OCI-LY7 (cell line): ENCODE measurements around the gene POTEC.

- PRO-cap, result no peak
- RAMPAGE, long total RNA, result no peak
Observed at GRCh38 chr18:13578467-13578819, 147.9 kb downstream of the FAM210A start.

DNA sequence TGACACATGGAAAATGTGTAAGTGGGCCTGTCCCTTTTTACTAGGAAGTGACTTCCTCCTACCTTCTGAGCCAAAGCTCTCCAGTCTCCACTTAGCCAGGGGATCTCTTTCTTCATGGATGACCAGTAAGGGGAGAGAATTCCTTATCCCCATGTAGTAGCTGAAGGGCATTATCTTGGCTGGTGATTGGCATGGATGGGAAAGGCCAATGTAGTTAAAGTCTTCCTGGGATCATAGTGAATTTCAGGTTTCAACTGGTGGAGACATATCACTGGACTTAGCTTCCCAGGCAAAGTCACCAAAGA is 147.0 kb downstream of the FAM210A start:
- PRO-cap, result no peak
- RAMPAGE, long total RNA, result no peak

DNA sequence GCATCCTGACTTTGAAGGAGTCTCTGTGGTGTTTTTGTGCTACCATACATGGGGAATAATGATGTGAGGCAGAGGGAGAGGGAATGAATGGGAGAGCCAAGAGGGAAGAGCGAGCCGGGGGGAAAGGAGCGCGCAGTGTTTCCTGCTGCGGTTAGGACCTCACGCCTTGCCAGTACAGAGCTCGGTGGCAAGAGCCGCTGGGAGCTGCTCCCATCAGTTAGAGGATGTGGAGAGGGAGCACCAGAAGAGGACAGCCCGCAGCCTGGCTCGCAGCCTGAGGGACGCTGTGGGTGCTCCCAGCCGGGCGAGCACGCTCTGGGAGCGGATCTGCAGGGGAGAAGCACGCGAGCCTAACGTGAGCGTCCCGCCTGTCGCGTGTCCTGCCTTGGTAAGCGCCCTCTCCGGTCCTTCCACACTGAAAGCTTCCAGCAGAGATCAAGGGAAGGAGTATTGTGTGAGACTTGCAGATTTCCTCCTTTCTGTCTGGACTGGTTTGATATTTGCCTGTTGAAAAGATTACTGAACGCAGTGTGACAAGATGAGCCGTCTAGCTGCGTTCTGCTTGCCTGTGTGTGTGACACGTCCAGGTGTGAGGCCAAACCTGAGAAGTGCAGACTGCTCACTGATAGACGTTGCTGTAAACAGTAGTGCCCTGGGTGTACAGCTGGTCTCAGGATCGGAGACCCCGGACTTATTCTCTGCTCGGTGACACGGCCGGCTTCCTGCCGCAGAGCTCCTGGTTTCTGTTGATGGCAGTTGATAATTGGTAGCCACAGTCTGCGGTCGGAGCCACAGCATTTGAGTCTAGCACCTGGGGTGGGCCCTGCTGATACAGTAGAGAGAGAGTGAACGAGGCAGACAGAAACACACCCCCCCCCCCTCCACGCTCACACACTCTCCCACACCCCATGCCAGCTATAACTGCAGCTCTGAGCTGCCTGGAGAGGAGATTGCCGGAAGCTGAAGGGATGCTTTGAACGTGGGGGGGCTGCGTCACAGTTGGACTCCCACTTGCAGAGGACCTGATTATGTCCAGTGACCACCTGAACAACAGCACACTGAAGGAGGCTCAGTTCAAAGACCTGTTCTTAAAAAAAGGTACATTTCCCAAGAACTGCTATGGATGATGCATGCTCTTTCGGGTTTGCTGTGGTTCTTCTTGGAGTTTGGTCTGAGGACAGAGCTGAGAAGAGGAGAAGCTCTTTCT is 114.3 kb downstream of the FAM210A start:
- PRO-cap, result bidirectional peak, plus-strand start at position 311 of the sequence, minus-strand start at position 317 of the sequence; bidirectional peak, plus-strand start at position 918 of the sequence, minus-strand start at position 576 of the sequence
- RAMPAGE, long total RNA, result start-site peak on the minus strand centred at position 636 of the sequence, 124 bp wide, 18 and 14 reads in 2 replicates

DNA sequence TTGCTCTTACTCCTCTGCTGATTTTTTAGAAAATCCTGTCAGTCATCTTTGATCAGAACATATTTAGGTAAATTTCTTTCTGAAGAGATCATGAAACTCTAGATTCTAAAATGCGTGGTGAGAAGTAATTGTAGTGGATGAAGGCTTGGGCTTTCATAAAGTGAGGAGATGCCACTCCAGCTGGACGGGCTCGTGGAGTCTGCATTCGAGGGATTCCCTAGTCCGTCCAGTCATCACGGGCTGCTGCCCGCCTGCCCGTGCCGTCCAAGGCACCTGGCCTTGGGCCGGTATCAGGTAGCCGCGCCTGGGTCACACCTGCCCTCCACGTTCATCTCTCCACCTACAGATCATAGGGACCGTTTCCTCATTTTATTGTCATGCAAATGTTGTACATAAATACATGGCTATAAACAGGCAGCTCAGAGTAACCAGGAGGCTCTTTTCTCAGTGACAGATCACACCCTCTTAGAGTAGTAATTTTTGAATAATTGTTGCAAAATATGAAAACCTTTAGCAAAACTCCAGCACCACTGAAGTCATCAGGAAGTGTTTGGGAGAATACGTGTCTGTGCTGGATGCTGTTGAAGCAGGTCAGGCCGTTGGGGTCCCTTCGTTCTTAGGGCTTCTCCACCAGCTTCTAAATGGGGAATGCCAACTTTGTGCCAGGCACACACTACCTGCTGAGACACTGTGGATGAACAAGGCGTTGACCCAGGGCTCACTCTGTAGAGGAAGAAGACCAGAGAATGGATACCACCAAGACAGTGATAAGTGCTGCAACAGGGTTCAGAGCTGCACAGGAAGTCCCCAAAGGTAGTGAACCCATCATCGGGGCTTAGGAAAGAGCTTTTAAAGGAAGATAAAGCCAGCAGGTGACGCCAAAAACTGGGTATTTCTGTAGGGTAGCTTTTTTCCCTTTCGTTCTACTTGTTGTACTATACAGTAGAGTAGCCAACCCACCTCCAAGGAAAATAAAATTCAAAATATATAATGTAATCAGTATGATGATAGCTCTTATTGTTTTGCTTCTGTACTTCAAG is 112.5 kb downstream of the FAM210A start:
- PRO-cap, result bidirectional peak, plus-strand start at position 436 of the sequence, minus-strand start at position 342 of the sequence; bidirectional peak, plus-strand start at position 688 of the sequence, minus-strand start at position 639 of the sequence; bidirectional peak, plus-strand start at position 789 of the sequence, minus-strand start at position 748 of the sequence
- RAMPAGE, long total RNA, result no peak

DNA sequence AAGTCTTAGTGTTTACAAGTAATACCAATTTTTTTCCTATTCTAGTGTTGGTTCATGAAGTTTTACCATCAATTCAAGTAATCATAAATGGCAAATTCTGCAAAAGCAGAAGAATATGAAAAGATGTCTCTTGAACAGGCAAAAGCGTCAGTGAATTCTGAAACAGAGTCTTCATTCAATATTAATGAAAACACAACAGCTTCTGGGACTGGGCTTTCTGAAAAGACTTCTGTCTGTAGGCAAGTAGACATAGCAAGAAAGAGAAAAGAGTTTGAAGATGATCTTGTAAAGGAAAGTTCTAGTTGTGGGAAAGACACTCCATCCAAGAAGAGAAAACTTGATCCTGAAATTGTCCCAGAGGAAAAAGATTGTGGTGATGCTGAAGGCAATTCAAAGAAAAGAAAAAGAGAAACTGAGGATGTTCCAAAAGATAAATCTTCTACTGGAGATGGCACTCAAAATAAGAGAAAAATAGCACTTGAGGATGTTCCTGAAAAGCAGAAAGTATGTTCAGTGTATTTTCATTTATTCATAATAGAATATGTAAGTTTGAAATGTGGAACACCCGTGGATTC is 5.0 kb downstream of the RNMT start:
- PRO-cap, result no peak
- RAMPAGE, long total RNA, result no peak

DNA sequence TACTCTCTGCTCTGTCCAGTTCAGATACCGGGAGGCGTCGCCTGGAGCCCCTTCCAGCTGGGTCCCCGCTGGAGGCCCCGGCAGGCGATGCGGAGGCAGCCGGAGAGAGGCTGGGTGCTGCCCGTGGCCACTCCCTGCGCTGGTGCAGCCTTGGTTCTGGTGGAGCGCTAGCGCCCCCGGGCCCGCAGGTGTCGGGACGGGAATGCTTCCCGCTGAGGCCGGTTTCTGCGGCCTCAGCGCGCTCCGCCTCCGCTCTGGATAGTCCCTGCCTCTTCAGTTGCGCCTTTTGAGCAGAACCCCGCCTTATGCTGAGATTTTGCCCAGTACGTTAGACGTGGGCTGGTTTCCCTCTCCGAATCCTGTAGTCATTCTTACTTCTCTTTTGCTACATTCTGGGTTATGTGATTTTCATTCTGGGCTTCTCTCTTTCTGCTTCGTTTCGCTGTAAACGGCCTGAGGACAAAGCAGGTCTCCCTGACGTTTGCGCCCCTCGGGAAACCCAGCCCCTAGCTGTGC is 22.9 kb upstream of the MC5R start:
- PRO-cap, result no peak
- RAMPAGE, long total RNA, result no peak

DNA sequence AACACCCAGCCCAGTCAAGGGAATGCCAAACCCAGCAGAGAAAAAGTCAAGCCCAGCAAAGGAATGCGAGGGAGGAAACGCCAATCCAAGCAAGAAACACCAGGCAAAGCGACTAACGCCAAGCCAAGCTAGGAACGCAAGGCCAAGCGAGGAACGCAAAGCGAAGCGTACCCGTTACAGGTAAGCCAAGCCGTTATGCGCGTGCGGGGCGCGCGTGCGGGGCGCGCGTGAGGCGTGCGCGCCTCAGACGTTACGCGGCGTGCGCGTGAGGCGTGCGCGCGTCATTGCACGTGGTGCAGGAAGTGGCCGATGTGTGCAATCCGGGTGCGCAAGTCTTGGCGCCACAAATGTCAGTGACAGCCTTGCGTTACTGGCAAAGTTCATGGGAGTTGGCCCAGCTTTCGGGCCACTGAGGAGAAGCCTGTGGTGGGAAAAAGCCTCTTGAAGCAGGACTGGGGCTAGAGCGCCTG is at the start of gene POTEC:
Gene POTEC, minus strand, starts transcription at position 197 of the 470 bp plus-strand sequence.
- PRO-cap, result no peak
- RAMPAGE, long total RNA, result no peak

DNA sequence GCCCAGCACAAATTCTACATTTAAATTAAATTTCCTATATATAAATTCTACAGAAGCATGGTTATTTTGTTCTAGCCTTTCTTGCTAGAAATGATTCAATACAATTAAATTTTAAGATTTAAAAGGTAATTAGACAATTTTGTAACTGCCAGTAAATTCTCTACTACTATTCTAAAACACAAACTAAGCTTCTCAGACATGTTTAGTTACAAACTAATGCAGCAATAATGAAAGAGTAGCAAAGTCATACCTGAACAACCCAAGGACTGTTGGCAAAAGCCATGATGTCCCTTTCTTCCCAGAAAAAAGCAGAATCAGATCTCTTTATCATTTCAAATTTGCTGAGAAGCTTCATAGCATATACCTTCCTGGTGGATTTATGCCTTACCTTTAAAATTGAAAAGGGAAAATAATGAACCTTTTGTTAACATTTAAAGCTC is 62.8 kb downstream of the ROCK1 start:
- PRO-cap, result no peak
- RAMPAGE, long total RNA, result no peak

DNA sequence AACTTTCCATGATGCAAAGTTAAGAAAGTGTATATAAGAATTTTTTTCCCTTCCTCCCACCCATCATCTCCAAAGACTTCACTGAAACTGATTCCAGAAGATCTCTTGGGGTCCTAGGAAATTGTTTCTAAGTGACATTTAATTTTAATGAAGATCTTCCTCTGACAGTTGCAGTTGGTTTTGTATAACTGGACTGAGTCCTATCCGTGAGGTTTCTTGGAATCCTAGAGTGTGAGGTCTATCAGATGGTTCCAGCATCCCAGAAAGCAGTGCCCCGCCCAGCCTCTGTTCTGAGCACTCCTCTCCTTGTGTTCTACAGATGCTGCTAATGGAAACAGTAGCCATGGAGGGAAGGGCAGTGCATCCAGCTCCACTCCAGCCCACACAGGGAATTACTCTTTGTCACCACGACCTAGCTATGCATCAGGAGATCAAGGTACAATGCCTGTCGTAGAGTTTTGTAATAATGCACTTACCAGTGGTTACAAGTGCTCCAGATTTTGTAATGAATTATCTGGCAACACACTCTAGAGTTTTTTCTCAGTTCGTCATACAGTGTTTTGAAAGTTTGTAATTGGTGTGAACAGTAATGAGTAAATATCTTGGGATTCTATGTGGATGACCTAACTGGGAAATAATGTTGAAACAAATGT is 161.2 kb downstream of the ESCO1 start:
- PRO-cap, result no peak
- RAMPAGE, long total RNA, result no peak

- PRO-cap, result no peak
- RAMPAGE, long total RNA, result no peak
Observed at GRCh38 chr18:21450909-21451482, 149.5 kb downstream of the ESCO1 start.

- PRO-cap, result no peak
- RAMPAGE, long total RNA, result no peak
Observed at GRCh38 chr18:21453362-21453995, 147.0 kb downstream of the ESCO1 start.

- PRO-cap, result bidirectional peak, plus-strand start at chr18:21599971, minus-strand start at chr18:21599726
- RAMPAGE, long total RNA, result no peak
Observed at GRCh38 chr18:21599902-21600016, 745 bp downstream of the ESCO1 start.

DNA sequence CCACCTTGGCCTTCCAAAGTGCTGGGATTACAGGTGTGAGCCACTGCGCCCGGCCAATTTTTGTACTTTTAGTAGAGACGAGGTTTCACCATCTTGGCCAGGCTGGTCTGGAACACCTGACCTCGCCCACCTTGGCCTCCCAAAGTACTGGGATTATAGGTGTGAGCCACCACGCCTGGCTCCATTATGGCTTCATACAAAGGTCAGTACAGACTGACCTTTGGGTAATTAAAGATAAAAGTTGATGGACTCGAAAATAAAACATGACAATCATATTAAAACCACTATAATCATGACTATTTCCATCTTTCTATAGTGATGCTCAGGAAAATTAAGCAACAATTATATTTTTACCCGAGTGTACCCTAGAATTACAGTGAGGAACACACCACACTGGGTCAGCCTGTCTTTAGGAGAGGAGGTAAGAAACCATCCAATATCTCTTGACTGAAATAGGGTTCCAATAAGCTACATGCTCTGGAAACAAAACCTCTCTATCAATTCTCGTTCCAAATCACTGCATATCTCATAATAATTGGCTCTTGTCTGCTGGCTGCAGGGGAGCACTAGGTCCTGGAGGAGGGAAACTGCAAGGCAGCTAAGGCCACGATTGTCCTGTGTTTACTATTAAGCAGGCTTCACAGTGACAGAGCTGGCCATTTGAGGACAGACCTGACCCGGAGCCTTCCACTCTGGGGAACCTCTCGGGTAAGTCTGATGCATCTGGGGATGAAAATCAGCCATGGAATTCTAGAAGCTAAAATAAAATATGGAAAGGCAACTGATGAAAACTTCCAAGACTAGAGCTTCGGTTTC is 23.8 kb downstream of the SNRPD1 start:
- PRO-cap, result no peak
- RAMPAGE, long total RNA, result no peak

GRCh38 chr18:21663598-21664099 is 40.9 kb downstream of the ABHD3 start:
- PRO-cap, result no peak
- RAMPAGE, long total RNA, result no peak

- PRO-cap, result no peak
- RAMPAGE, long total RNA, result no peak
Observed at GRCh38 chr18:21777610-21778282, 37.2 kb downstream of the MIB1 start.

DNA sequence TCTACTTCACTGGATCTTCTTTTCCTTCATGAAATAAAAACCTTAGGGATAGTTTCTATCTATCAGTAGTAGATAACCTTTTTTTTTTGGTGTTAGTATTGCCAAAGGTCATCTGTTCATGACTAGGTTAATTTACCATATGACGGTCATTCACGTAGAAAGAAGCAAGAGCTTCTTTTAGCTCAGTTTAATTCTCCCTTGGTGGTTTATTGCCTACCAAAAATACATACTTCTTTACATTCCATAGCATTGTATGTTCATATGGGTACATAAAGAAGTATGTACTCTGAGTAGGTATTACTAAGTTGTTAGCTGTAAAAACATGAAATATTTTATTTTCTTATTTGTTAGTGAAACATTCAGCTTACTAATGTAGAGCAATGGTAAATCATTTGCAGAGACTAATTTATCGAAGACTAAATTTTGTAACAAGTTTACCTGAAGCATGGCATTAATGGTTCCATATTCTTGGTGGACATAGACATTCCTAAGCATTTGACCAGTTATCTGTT is 88.3 kb downstream of the MIB1 start:
- PRO-cap, result no peak
- RAMPAGE, long total RNA, result no peak

DNA sequence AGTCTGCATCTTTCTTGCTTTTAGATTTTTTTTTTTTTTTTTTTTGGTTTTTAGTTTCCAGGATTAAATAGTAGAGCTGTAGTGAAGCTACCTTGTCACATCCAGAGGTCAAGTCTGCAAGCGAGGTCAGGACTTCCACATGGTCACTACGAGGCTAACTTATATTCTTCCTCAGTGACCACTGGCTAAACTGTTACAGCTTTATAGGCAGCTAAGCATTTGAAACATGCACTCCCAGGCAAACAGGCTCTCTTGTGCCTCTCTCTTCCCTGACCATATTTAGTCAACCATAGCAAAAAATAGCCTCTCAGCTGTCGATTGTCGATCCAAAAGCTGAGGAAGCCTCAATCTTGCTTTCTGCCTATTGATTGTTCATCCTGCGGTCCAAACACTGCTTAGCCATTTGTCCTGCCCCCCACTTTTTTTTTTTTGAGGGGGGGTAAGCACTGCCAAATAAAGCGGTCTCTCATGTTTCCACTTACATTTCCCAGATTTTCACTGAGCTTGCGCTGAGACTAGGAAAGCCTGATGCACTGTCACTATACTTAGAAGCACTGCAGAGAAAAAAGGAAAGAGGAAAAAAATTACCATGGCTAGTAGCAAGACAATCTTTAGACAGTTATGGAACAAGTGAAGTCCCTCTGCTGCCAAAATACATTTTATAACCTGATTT is 90.8 kb downstream of the MIB1 start:
- PRO-cap, result no peak
- RAMPAGE, long total RNA, result no peak

GRCh38 chr18:22044957-22045800 is 124.2 kb upstream of the GATA6 start:
- PRO-cap, result no peak
- RAMPAGE, long total RNA, result no peak

DNA sequence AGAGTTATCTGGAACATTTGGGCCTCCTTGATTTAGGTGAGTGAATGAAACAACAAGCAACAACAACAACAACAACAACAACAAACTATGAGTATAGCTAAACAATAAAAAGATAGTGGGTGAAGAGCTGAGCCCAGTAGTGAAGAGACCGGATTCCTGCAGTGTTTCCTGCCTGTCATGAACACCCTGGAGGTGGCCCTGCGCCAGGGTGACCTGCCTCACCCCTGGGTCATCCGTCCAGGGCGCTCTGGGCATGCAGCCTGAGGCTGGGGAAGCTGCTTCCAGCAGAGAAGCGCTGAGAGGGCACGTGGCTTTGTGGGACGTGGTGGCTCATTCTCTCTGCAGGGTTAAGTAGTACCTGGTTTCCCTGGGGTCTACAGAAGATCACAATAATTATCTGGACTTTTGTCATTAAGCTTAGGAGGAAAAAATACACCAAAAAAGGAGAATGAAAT is 56.0 kb upstream of the GATA6 start:
- PRO-cap, result no peak
- RAMPAGE, long total RNA, result no peak

DNA sequence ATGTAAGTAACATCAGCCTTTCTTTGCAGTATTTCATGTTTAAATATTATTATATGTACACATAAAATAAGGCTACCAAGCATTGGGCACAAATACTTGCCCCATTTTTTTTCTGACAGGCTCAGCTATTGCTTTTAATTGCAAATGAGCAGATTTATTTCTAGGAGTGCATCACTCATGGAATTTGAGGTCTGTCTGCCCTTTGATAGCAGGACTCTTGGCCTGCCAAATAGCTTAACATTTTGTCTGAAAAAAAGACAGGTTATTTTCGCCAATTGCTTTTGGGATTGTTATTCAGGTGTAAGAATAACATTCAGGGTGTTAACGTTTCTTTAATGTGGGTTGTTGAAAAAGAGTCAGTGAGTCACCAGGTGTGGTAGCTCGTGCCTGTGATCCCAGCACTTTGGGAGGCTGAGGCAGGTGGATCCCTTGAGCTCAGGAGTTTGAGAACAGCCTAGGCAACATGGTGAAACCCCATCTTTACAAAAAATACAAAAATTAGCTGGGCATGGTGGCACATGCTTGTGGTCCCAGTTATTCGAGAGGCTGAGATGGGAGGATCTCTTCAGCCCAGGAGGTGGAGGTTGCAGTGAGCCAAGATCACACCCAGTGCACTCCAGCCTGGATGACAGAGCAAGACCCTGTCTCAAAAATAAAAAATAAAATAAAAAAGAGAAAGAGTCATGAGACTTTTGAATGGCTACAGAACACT is 26.9 kb downstream of the GATA6 start:
- PRO-cap, result no peak
- RAMPAGE, long total RNA, result no peak